K562 (cell line): ENCODE measurements around a stretch of chr19.

DNA sequence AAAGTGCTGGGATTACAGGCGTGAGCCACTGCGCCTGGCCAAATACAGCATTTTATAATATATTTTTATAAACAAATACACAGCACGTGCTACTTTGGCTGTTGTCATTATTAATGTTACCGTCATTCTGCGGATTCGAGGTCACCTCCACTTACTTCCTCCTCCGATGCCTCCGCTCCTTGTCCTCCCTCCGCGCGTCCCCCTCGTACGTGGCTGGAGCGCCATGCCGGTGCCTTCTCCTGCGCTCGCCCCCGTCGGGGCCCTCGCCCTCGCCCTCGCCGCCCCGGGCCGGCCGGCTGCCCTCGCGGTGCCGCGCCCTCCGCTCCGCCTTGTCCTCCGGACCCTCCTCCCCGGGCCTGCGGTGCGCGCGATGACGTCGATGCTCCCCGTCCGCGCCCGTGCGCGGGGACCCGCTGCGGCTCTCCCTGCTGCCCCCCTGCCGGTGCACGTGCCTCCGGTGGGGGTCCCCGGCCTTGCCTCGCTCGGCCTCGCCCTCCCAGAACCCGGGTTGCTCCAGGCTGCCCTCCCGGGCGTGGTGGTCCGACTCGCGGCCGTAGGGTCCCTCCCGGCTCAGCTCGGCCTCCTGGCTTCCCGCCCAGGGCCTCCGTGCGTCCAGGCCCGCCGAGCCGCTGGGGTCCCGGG is 148.3 kb downstream of the IER2 start:
- RAMPAGE, long total RNA, result no peak
- RRBS, result 8% methylated on average over 46 of the region's 71 CpGs
PRO-cap:
- standard, result no peak
- CoPRO, capped RNA only, 2 experiments, result no peak in any of the 2 experiments
- CoPRO, capped and uncapped RNA, 2 experiments, result no peak in any of the 2 experiments
- CoPRO, uncapped RNA only, 2 experiments, result no peak in any of the 2 experiments
CAGE:
- cytosol, long polyA plus RNA, result no peak
- long polyA plus RNA, result no peak
- nucleolus, long total RNA, result no peak
- nucleus, long polyA plus RNA, result no peak

DNA sequence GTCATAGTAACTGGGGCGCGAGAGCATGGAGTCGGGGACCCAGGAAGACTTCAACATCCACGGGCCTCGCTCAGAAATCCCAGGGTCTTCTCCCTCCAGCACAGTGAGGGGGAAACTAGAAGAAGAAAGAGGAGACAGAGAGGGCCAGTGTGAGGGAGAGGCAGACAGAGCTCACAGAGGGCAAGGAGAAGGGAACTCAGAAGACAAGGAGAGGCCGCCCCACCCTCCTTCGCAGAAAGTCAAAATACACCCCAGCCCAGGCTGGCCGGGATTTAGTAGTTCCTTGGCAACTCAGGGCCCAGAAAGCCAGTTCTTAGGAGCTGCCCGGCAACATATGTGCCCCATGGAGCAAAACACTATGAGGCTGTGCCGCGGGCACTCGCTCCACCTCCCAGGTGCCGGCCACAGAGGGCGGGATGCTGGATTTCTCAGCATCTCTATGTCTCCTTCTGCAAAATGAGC is 93.7 kb upstream of the CACNA1A start:
- RAMPAGE, long total RNA, result no peak
- RRBS, result 29% methylated on average over 6 of the region's 14 CpGs
PRO-cap:
- standard, result no peak
- CoPRO, capped RNA only, 2 experiments, result no peak in any of the 2 experiments
- CoPRO, capped and uncapped RNA, 2 experiments, result no peak in any of the 2 experiments
- CoPRO, uncapped RNA only, 2 experiments, result no peak in any of the 2 experiments
CAGE:
- cytosol, long polyA plus RNA, result no peak
- long polyA plus RNA, result no peak
- nucleolus, long total RNA, result no peak
- nucleus, long polyA plus RNA, result no peak

- RAMPAGE, long total RNA, result no peak
- RRBS, result no CpG with 5 or more reads among the region's 1 CpG
PRO-cap:
- standard, result no peak
- CoPRO, capped RNA only, 2 experiments, result no peak in any of the 2 experiments
- CoPRO, capped and uncapped RNA, 2 experiments, result no peak in any of the 2 experiments
- CoPRO, uncapped RNA only, 2 experiments, result no peak in any of the 2 experiments
CAGE:
- cytosol, long polyA plus RNA, result no peak
- long polyA plus RNA, result no peak
- nucleolus, long total RNA, result no peak
- nucleus, long polyA plus RNA, result no peak
Observed at GRCh38 chr19:13718364-13718678, 29.4 kb upstream of the YJU2B start.

- RAMPAGE, long total RNA, result no peak
- RRBS, result no CpG with 5 or more reads among the region's 9 CpGs
PRO-cap:
- standard, result no peak
- CoPRO, capped RNA only, 2 experiments, result no peak in any of the 2 experiments
- CoPRO, capped and uncapped RNA, 2 experiments, result peak in 1 of 2 experiments; most common plus-strand start chr19:13779125 (in 1)
- CoPRO, uncapped RNA only, 2 experiments, result peak in 2 of 2 experiments; most common plus-strand start chr19:13779007 (in 2)
CAGE:
- cytosol, long polyA plus RNA, result no peak
- long polyA plus RNA, result no peak
- nucleolus, long total RNA, result no peak
- nucleus, long polyA plus RNA, result no peak
Observed at GRCh38 chr19:13778757-13779573, 4.7 kb downstream of the C19orf53 start.

GRCh38 chr19:13796274-13797258 is 1.3 kb downstream of the ZSWIM4 start:
- RAMPAGE, long total RNA, result no peak
- RRBS, result no CpG with 5 or more reads among the region's 16 CpGs
PRO-cap:
- standard, result no peak
- CoPRO, capped RNA only, 2 experiments, result no peak in any of the 2 experiments
- CoPRO, capped and uncapped RNA, 2 experiments, result no peak in any of the 2 experiments
- CoPRO, uncapped RNA only, 2 experiments, result no peak in any of the 2 experiments
CAGE:
- cytosol, long polyA plus RNA, result no peak
- long polyA plus RNA, result no peak
- nucleolus, long total RNA, result no peak
- nucleus, long polyA plus RNA, result no peak

DNA sequence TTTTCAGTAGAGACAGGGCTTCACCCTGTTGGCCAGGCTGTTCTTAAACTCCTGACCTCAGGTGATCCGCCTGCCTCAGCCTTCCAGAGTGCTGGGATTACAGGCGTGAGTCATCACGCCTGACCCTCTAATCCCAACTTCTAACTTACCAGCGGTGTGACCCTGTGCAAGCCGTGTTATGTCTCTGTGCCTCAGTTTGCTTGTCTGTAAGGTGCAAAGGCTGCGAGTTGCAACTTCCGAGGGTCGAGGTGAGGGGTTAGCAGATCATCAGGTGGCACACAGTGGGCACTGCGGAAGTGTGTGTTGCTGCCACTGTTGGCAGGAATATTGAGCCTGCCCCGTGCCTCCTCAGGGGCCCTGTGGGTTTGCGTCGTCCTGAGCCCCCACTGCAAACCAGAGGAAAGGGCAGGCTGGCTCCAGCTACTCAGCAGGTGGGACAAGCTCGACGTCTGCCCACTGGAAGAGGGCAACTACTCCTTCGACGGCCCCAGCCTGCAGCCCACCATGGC is 17.5 kb downstream of the ZSWIM4 start:
- RAMPAGE, long total RNA, result no peak
- RRBS, result no CpG with 5 or more reads among the region's 16 CpGs
PRO-cap:
- standard, result no peak
- CoPRO, capped RNA only, 2 experiments, result no peak in any of the 2 experiments
- CoPRO, capped and uncapped RNA, 2 experiments, result no peak in any of the 2 experiments
- CoPRO, uncapped RNA only, 2 experiments, result no peak in any of the 2 experiments
CAGE:
- cytosol, long polyA plus RNA, result no peak
- long polyA plus RNA, result no peak
- nucleolus, long total RNA, result no peak
- nucleus, long polyA plus RNA, result no peak

DNA sequence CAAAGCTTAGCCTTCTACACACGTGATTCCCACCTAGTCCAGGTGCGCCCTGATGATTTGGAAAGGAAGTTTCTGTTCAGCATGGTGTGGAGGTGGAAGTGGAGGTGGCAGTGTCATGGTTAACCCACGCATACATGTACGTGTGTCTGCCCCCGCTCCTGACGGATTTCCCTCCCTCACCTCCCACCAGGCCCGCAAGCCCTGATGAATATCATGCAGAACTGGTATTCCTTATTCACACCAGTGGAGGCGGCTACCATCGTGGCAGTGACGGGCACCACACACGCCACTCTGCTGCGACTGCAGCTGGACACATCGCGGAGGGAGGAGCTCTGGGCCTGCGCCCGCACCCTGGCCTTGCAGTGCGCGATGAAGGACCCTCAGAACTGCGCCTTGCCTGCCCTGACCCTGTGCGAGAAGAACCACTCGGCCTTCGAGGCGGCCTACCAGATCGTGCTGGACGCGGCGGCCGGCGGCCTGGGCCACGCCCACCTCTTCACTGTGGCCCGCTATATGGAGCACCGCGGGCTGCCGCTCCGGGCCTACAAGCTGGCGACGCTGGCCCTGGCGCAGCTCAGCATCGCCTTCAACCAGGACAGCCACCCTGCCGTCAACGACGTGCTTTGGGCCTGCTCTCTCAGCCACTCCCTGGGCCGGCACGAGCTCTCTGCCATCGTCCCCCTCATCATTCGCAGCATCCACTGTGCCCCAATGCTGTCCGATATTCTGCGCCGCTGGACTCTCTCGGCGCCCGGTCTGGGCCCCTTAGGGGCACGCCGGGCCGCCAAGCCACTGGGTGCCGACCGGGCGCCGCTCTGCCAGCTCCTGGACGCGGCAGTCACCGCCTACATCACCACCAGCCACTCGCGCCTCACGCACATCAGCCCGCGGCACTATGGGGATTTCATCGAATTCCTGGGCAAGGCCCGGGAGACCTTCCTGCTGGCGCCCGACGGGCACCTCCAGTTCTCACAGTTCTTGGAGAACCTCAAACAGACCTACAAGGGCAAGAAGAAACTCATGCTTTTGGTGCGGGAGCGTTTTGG is 35.1 kb downstream of the ZSWIM4 start:
- RAMPAGE, long total RNA, result no peak
- RRBS, result 91% methylated on average over 14 of the region's 74 CpGs
PRO-cap:
- standard, result no peak
- CoPRO, capped RNA only, 2 experiments, result no peak in any of the 2 experiments
- CoPRO, capped and uncapped RNA, 2 experiments, result no peak in any of the 2 experiments
- CoPRO, uncapped RNA only, 2 experiments, result no peak in any of the 2 experiments
CAGE:
- cytosol, long polyA plus RNA, result no peak
- long polyA plus RNA, result no peak
- nucleolus, long total RNA, result no peak
- nucleus, long polyA plus RNA, result no peak

DNA sequence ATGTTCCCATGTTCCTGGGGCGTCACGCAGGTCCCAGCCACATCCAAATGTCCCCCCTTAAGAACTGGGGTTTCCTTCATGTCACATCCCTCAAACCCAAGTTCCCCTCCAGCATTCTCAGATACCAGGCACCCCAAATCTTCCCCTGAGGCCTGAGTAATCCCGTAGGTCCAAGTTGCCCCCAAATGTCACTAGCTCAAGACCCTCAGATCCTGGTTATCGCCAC is 38.6 kb downstream of the ZSWIM4 start:
- RAMPAGE, long total RNA, result no peak
- RRBS, result no CpG with 5 or more reads among the region's 4 CpGs
PRO-cap:
- standard, result no peak
- CoPRO, capped RNA only, 2 experiments, result no peak in any of the 2 experiments
- CoPRO, capped and uncapped RNA, 2 experiments, result no peak in any of the 2 experiments
- CoPRO, uncapped RNA only, 2 experiments, result peak in 1 of 2 experiments; most common plus-strand start position 184 of the sequence (in 1)
CAGE:
- cytosol, long polyA plus RNA, result no peak
- long polyA plus RNA, result no peak
- nucleolus, long total RNA, result no peak
- nucleus, long polyA plus RNA, result no peak

GRCh38 chr19:13850739-13851825 is 25.9 kb upstream of the NANOS3 start:
- RAMPAGE, long total RNA, result no peak
- RRBS, result 65% methylated on average over 3 of the region's 32 CpGs
PRO-cap:
- standard, result unidirectional peak, plus-strand start at chr19:13851652
- CoPRO, capped RNA only, 2 experiments, result no peak in any of the 2 experiments
- CoPRO, capped and uncapped RNA, 2 experiments, result no peak in any of the 2 experiments
- CoPRO, uncapped RNA only, 2 experiments, result no peak in any of the 2 experiments
CAGE:
- cytosol, long polyA plus RNA, result no peak
- long polyA plus RNA, result no peak
- nucleolus, long total RNA, result no peak
- nucleus, long polyA plus RNA, result no peak

DNA sequence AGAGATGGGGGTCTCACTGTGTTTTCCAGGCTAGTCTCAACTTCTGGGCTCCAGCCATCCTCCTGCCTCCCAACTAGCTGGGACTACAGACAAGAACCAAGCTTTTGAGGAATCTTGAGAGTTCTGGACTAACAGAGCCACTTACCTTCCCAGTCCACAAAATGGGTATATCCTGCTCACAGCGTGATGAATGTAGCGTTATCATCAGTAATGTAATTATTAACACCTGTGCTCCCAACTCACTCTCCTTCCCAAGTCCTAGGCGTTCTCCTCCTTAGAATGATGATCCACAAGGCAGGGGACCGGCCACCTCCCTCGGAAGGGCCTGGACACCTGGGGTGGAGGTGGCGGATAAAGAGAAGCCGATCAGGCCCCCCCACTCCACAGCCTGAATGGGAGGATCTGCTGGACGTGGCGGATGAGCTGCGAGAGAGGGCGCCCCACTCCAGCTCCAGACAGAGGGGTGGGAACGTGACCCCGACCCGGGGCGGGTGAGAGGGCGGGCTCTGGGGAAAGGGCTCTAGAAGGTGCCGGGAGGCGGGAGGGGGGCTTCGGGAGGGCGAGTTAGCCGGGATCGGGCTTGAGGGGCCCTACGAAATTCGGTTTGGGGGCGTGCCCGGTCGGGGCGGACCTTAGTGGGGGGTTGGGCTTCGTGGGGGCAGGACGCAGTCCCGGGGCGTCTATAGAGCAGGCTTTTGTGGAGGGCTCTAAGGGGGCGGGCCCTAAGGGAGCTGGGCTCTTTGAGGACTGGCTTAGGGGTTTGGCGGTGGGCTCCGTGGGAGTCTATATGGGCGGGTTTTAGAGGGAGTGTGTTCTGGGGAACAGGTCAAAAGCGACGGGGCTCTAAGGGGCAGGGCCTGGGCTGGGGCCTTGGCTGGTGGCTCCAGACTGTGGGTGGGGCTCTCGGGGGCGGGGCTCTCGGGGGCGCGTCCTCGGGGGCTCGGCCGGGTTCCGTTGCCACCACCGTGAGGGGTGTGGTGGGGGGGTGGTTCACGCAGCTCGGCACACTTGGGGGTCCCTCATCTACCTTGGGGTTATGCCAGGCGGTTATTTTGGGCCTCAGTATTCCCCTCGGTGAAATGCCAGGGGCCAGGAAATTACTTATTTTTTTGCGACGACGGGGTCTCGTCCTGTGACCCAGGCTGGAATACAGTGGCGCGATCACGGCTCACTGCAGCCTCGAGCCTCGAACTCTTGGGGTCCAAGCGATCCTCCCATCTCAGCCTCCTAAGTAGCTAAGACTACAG is 4.1 kb upstream of the NANOS3 start:
- RAMPAGE, long total RNA, result no peak
- RRBS, result 4% methylated on average over 15 of the region's 62 CpGs
PRO-cap:
- standard, result bidirectional peak, plus-strand start at position 635 of the sequence, minus-strand start at position 388 of the sequence
- CoPRO, capped RNA only, 2 experiments, result peak in 1 of 2 experiments; most common plus-strand start position 927 of the sequence (in 1); most common minus-strand start position 845 of the sequence (in 1)
- CoPRO, capped and uncapped RNA, 2 experiments, result no peak in any of the 2 experiments
- CoPRO, uncapped RNA only, 2 experiments, result no peak in any of the 2 experiments
CAGE:
- cytosol, long polyA plus RNA, result no peak
- long polyA plus RNA, result no peak
- nucleolus, long total RNA, result no peak
- nucleus, long polyA plus RNA, result no peak

DNA sequence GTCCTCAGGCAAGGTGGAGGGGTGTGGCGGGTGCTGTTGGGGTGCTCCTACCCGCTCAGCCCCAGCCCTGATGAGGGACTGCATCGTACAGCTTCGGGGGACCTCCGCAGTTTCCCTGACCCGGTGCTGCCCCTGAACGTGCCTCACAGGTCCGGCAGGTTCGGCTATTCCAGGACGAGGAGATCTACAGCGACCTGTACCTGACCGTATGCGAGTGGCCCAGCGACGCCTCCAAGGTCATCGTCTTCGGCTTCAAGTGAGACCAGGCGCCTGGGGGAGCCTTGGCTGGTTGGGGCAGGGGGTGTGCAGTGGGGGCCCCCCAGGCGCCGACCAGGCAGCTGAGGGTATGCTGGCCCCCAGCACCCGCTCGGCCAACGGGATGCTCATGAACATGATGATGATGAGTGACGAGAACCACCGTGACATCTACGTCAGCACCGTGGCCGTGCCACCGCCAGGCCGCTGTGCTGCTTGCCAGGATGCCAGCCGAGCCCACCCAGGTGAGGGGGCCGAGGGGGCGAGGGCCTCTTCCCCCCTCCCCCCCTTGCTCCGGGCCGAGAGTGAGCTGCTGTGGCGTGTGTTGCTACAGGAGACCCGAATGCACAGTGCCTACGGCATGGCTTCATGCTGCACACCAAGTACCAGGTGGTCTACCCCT is 3.6 kb downstream of the DCAF15 start:
- RAMPAGE, long total RNA, result no peak
- RRBS, result no CpG with 5 or more reads among the region's 38 CpGs
PRO-cap:
- standard, result no peak
- CoPRO, capped RNA only, 2 experiments, result no peak in any of the 2 experiments
- CoPRO, capped and uncapped RNA, 2 experiments, result no peak in any of the 2 experiments
- CoPRO, uncapped RNA only, 2 experiments, result no peak in any of the 2 experiments
CAGE:
- cytosol, long polyA plus RNA, result no peak
- long polyA plus RNA, result no peak
- nucleolus, long total RNA, result no peak
- nucleus, long polyA plus RNA, result no peak

- RAMPAGE, long total RNA, result no peak
- RRBS, result no CpG with 5 or more reads among the region's 4 CpGs
PRO-cap:
- standard, result no peak
- CoPRO, capped RNA only, 2 experiments, result no peak in any of the 2 experiments
- CoPRO, capped and uncapped RNA, 2 experiments, result no peak in any of the 2 experiments
- CoPRO, uncapped RNA only, 2 experiments, result no peak in any of the 2 experiments
CAGE:
- cytosol, long polyA plus RNA, result no peak
- long polyA plus RNA, result no peak
- nucleolus, long total RNA, result no peak
- nucleus, long polyA plus RNA, result no peak
Observed at GRCh38 chr19:14059505-14060024, 2.3 kb downstream of the PALM3 start.

DNA sequence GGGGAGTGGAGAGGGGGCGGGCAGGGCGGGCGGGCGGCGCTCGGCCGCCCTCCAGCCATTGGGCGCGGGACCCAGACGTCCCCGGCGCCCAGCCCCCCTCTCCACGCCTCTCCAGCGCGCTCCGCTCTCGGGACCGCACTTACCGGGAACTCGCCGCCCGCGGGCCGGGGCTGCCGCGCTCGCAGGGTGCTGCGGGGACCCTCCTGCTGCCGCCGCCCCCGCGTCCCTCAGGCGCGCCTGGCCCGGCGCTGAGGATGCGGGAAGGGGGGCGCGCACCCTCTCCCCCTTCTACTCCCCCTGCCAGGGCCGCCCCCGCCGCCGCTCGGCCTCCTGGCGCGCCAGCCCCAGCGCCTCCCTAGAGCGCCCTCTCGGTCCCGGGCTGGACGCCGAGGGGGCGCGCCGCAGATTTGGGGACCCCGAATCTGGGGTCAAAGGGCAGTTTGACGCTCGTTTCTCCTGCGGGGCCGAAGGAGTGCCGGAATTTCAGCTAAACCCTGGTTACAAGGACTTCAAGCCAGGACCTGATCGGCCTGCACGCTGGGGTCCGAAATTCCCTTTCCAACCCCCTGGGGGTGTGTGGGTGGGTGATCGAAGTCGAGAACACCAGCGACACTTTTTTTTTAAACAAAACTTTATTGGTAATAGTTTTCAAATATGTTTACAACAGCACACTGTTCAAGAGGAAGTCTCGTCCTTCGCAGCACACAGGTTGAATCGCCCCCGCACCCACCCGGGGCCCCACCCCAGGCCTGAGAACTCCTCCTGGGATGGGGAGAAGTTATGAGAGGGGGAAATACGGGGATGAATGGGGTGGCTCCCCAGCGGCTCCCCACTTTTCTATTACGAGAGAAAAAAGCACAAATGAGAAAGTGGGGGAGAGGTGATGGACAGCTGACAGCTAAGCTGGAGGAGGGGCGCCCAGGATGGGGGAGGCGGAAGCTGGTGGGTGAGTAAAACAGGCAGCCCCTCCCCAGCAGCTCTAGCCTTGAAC is 5.8 kb upstream of the C19orf67 start:
- RAMPAGE, long total RNA, result no peak
- RRBS, result 2% methylated on average over 30 of the region's 77 CpGs
PRO-cap:
- standard, result bidirectional peak, plus-strand start at position 138 of the sequence, minus-strand start outside the sequence; bidirectional peak, plus-strand start at position 358 of the sequence, minus-strand start at position 256 of the sequence; bidirectional peak, plus-strand start at position 678 of the sequence, minus-strand start at position 568 of the sequence
- CoPRO, capped RNA only, 2 experiments, result peak in 2 of 2 experiments; most common plus-strand start position 138 of the sequence (in 2); most common minus-strand start position 568 of the sequence (in 1)
- CoPRO, capped and uncapped RNA, 2 experiments, result peak in 2 of 2 experiments; most common plus-strand start position 138 of the sequence (in 2); most common minus-strand start position 576 of the sequence (in 1)
- CoPRO, uncapped RNA only, 2 experiments, result peak in 2 of 2 experiments; most common plus-strand start position 448 of the sequence (in 1); most common minus-strand start position 442 of the sequence (in 1)
CAGE:
- cytosol, long polyA plus RNA, result no peak
- long polyA plus RNA, result no peak
- nucleolus, long total RNA, result no peak
- nucleus, long polyA plus RNA, result start-site peak on the plus strand centred at position 661 of the sequence, 41 bp wide, 5 and 9 reads in 2 replicates; start-site peak on the plus strand centred at position 766 of the sequence, 40 bp wide, 6 and 7 reads in 2 replicates

DNA sequence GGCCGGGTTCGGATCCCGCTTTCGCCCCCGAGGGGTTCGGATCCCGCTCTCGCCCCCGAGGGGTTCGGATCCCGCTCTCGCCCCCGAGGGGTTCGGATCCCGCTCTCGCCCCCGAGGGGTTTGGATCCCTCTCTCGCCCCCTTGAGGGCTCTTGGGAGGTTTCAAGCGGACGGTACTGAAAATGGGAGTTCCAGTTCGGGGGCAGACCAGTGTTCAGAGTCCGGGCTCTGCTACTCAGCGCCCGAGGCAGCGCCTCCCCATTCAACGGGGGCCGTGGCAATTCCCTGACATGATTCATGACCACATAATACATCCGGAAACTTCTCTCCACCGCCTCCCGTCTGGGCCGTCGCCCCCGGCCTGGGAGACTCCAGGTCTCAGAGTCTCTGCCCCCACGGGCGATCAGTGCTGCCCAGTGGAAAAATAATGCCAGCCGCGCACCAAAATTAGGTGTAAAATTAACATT is 995 bp upstream of the ASF1B start:
- RAMPAGE, long total RNA, result no peak
- RRBS, result 2% methylated on average over 10 of the region's 37 CpGs
PRO-cap:
- standard, result bidirectional peak, plus-strand start at position 179 of the sequence, minus-strand start at position 122 of the sequence
- CoPRO, capped RNA only, 2 experiments, result peak in 2 of 2 experiments; most common plus-strand start position 209 of the sequence (in 2); most common minus-strand start position 135 of the sequence (in 1)
- CoPRO, capped and uncapped RNA, 2 experiments, result peak in 1 of 2 experiments; most common plus-strand start position 340 of the sequence (in 1); most common minus-strand start position 221 of the sequence (in 1)
- CoPRO, uncapped RNA only, 2 experiments, result peak in 2 of 2 experiments; most common plus-strand start position 209 of the sequence (in 2); most common minus-strand start position 180 of the sequence (in 1)
CAGE:
- cytosol, long polyA plus RNA, result no peak
- long polyA plus RNA, result no peak
- nucleolus, long total RNA, result no peak
- nucleus, long polyA plus RNA, result no peak

DNA sequence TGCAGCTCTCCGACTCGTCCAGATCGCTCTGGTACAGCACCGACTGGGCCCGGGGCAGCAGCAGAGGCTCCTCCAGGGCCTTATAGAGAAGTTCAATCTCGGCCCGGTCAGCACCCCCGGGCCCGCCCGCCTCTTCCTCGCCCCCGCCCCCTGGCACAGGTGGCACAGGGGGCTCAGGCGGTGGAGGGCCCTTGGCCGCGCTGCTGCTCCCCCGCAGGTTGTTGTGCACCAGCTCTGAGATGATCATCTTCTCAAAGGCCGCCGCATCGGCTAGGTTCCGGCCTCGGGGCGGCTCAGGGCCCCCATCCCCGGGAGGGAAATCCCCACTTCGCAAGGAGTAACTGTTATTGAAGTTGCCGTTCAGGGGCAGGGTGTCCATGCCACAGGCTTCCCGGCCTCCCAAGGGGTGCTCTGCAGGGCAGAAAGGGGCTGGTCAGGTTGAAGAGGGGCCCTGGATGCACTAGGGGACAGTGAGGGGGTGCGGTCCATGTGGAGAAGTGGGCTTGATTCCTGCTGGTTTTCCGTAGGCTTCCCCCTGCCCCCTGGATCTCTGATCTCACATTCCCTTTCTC is 14.9 kb upstream of the ASF1B start:
- RAMPAGE, long total RNA, result no peak
- RRBS, result 94% methylated on average over 8 of the region's 28 CpGs
PRO-cap:
- standard, result no peak
- CoPRO, capped RNA only, 2 experiments, result no peak in any of the 2 experiments
- CoPRO, capped and uncapped RNA, 2 experiments, result no peak in any of the 2 experiments
- CoPRO, uncapped RNA only, 2 experiments, result no peak in any of the 2 experiments
CAGE:
- cytosol, long polyA plus RNA, result no peak
- long polyA plus RNA, result no peak
- nucleolus, long total RNA, result no peak
- nucleus, long polyA plus RNA, result no peak

DNA sequence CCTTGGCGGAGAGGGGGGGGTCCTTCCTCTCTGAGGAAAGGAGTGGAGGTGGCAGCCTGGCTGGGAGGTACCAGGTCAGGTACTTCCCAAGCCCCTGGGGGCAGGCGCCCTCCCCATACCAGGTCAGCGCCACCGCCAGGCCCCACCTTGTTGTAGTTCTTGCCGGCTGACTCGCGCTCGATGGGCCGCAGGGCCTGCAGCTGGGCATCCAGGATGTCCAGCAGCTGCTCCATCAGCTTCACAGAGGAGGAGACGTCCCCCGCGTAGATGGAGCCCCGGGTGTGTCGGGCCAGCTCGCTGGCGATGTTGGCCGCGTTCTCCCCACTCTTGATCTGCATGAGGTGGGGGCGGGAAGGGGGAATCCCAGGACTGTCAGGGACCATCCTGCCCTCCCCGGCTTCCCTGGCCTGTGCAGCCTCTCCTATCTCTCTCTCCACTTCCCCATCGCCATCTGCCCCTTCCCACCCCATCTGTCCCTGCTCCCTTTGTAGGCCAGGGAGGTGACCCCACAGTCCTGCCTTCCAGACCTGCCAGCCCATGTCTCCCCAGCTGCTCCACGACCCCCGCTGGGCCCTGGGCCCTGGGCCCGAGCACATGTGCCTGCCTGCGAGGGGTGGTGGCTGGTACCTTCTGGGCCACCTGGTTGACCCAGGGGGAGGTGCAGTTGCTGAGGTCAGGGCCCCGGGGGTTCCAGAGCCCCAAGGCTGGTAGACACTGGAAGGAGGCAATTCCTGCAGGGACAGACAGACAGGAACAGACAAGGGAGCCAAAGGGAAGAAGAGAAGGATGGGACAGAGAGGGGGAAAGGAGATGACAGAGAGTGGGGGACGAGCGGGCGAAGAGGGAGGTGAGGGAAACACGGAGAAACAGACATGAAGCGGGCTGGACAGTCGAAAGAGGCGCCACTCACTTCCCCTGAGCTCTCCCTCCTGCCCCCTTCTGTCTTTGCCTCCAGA is 23.9 kb upstream of the ASF1B start:
- RAMPAGE, long total RNA, result no peak
- RRBS, result no CpG with 5 or more reads among the region's 33 CpGs
PRO-cap:
- standard, result no peak
- CoPRO, capped RNA only, 2 experiments, result no peak in any of the 2 experiments
- CoPRO, capped and uncapped RNA, 2 experiments, result no peak in any of the 2 experiments
- CoPRO, uncapped RNA only, 2 experiments, result no peak in any of the 2 experiments
CAGE:
- cytosol, long polyA plus RNA, result no peak
- long polyA plus RNA, result no peak
- nucleolus, long total RNA, result no peak
- nucleus, long polyA plus RNA, result no peak

DNA sequence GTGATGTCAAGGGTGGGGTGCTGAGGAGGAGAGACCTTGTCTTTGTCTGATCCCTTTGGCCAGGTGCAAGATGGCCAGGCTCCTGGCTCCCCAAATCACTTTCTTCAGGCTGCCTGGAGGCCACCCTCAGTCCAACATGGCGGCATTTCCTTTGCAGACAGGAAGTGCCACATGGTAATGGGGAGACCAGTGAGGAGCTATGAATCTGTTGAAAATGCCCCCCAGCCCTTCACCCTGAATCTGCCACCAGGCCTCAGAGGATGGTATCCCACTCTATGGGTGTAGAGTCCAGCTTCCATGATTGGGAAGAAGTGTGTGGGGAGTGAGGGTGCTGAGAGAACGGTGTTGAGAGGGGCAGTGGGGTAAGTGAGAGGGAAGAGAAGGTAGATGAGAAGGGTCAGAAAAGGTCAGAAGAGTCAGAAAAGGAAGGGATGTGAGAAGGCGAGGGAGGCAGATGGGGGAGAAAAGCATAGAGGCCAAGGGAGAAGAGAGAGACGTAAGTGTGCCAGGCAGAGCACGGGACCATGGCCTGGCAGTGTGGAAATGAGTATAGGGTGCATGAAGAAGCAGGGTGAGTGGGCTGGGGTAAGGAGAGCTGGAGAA is 33.6 kb upstream of the ASF1B start:
- RAMPAGE, long total RNA, result no peak
- RRBS, result no CpG with 5 or more reads among the region's 5 CpGs
PRO-cap:
- standard, result no peak
- CoPRO, capped RNA only, 2 experiments, result no peak in any of the 2 experiments
- CoPRO, capped and uncapped RNA, 2 experiments, result no peak in any of the 2 experiments
- CoPRO, uncapped RNA only, 2 experiments, result no peak in any of the 2 experiments
CAGE:
- cytosol, long polyA plus RNA, result no peak
- long polyA plus RNA, result no peak
- nucleolus, long total RNA, result no peak
- nucleus, long polyA plus RNA, result no peak